Measurements from ENCODE around the genes FMN2 and RGS7.

DNA sequence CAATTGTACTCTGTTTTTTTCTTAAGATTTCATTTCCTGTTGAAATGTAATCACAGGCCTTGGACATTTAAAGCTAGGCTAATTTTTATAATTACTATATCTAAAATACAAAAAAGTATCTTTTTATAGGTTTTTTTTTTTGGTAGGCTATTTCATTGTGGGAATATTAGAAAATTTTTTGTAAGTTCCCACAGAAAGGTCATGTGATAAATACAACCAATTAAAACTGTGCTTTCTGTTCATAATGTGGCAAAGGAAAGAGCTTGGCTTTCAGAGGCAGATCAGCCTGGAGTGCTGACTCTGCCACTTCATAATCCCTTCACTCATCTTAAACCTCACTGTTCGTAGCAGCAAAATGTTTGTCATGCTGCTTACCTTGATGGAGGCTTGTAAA is 176.9 kb downstream of the ZP4 start:
- PRO-cap, result no peak

GRCh38 chr1:237726730-237727371 is 163.9 kb downstream of the ZP4 start:
- PRO-cap, result no peak

- PRO-cap, result no peak
Observed at GRCh38 chr1:237817164-237817711, 73.5 kb downstream of the ZP4 start.

DNA sequence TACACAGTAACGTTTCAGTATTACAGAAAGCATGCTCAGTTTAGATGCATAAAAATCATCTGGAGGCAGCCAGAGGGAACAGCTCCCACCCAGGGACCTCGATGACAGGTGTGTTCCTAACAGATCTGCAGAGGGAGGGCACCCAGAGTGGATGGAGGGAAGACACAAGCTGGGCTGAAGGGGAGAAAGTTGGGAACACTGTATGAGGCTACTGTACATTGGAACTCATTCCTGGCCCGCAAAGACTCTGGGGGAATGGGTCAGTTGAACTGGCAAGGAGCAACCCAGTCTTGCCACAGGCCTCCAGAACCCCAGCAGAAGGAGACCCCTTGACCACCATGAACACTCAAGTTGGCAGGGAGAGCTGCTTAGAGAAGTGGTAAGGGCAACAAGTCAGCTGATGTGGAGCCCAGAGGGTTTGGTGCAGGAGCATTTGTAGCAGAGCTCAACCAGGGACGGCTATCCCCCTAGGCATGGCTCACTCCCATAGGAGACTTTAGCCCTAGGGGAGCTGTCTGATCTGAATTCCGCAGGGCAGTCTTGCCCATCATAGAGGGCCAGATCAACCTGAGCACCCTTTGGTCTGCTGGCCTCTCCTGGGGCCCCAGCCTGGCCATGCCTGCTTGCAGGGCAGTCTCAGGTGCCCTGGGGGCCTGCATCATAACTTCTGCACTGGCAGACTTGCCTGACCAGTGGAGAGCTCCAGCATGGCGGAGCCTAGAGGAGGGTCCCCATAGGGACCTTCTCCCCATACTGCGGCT is 52.2 kb downstream of the ZP4 start:
- PRO-cap, result no peak

- PRO-cap, result no peak
Observed at GRCh38 chr1:239718858-239719514, 332.6 kb downstream of the CHRM3 start.

DNA sequence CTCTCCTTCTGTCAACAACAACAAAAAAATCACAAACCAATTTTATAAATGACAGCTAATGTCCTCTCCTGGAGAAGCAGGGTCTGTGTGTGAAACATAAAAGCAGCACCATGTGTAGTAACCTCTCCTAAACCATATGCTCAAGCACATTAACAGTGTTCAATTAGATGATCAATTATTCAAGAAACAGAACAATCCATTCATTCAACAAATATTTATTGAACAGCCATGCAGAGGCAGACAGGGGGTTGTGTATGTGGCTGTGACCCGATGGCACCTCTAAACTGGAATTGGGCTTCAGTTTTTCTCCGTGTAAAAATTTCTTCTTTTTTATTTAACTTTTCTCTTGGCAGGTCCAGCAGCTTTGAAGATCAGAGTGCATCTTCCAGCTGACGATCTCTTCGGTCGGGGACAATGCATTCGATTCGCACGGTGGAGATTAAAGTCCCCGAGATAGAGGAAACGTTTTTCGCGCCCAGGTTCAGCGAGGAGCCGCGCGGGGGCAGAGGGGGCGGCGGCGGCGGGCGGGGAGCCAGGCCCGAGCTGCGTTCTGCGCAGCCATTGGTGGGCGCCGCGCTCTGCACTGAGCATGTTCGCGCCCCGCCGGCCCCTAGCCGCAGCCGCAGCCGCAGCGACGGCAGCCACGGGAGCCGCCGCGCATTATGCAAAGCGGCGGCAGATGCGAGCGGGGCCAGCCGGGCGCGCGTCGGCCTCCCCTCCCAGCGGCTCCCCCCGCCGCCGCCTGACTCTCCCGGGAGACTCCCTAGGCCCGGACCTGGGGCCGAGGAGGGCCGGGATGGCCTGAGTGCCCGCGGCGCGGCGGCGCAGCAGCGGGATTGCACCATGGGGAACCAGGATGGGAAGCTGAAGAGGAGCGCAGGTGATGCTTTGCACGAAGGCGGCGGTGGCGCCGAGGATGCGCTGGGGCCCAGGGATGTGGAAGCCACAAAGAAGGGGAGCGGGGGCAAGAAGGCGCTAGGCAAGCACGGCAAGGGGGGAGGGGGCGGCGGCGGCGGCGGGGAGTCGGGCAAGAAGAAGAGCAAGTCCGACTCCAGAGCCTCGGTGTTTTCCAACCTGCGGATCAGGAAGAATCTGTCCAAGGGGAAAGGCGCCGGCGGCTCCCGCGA is at the start of gene FMN2:
Gene FMN2, plus strand, starts transcription at position 617 of the 1,127 bp plus-strand sequence.
- PRO-cap, result no peak

DNA sequence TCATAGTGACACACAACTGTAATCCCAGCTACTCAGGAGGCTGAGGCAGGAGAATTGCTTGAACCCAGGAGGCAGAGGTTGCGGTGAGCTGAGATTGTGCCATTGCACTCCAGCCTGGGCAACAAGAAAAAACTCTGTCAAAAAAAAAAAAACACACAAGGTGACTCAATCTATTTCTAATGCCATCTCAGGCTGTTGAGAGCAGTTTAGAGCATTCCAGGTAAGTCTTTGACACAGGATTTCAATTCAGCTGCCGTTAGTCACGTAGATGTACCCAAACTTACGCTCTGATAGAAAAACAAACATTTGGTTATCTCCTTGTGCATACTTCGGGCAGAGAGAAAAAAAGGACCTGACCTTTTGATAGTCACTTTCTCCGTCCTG is 15.4 kb downstream of the GREM2 start:
- PRO-cap, result no peak

DNA sequence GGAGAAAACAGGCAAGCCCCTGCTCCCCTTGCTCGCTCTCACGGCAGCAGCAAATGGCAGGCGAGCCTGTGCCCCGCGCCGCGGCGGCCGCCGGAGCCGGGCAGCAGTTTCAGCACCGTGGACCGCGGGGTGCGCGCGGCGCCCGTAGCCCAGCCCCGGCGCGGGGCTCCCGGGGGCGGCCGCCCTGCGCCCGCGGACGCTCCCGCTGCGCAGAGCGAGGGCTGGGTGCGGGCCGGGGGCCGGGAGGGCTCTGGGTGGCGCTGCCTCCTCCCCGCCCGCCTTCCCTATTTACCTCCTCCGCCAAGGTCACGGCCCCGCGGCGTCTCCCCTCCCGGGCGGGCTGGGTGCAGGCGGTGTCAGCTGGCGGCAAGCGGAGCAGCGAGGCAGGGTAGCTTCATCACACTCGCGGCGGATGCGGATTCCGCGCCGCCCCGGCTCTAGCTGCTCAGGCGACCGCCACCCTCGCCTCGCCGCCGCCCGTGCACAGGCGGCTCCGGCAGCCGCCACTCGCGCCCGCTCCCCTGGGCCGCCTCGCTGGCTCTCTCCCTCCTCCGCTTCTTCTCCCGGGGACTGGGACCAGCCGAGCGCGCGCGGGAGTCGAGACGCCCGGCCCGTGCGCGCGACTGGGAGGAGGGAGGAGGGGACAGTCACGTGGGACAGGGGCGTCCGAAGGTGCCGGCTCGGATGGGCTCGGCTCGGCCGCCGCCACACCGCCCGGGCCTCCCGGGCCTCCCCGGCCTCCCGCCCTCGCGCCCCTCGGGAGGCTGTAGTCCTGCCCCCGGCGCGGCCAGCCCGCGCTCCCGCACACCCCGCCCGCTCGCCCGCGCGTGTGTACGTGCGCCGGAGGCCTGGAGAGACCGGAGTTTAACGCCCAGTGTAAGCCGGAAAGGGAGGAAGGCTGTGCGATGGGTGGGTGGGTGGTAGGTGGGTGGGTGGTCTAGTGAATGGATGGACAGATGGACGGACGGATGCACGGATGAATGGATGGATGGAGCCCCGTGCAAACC is at the start of gene RGS7:
Gene RGS7, minus strand, starts transcription at position 599 of the 1,007 bp plus-strand sequence.
- PRO-cap, result unidirectional peak, minus-strand start at position 572 of the sequence

- PRO-cap, result no peak
Observed at GRCh38 chr1:241591309-241591823, 48.8 kb downstream of the CHML start.

- PRO-cap, result no peak
Observed at GRCh38 chr1:241631236-241632336, 8.6 kb downstream of the CHML start.

DNA sequence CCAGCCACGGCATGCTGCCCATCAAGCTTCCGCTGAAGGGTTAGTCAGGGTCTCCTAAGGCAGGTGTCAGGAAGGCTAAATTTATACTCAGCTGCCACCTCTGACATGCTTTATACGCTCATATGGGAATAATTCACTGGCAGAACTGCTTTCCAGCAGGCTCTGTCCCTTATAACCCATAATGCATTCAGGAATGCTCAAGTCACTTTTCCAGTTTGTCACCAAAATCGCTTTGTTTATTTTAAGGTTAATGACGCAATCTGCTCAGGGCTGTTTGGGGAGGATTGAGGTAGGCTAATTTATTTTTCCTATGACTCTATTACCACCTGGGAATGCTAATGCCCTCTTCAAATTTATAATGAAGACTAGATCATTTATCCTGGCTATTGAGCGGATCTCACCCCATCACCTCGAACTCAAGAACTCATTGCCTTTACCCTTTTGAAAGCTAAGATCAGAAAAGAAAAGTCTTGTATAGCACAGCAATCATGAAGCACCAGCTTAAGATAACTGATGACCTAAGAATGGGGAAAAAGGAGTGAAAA is 97.9 kb downstream of the WDR64 start:
- PRO-cap, result no peak

DNA sequence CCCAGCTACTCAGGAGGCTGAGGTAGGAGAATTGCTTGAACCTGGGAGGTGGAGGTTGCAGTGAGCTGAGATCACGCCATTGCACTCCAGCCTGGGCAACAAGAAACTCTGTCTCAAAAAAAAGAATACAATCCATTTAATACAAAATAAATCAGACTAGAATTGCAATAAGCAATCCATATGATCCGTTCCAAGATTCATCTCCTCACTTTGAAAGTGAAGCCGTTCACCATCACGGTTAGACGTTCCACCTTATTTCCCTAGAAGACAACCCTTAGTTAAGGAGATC is 14.9 kb downstream of the CEP170 start:
- PRO-cap, result no peak

GRCh38 chr1:243323466-243323879 is 67.6 kb downstream of the SDCCAG8 start:
- PRO-cap, result no peak

DNA sequence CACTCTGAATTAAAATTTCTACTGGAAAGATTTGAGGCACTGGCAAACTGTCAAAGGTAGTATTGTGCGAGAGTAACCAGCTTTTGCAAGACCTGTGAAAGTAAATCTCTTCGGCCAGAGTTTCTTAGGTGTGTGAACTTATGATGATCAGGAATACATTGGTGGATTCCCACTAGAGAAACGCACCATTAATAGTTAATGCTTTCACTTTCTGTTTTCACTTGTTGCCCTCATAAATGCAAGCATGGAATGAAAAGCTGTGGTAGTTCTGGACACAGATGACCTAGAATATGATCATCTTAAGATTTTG is 98.6 kb downstream of the SDCCAG8 start:
- PRO-cap, result no peak

GRCh38 chr1:243421698-243422442 is 166.0 kb downstream of the SDCCAG8 start:
- PRO-cap, result no peak

- PRO-cap, result no peak
Observed at GRCh38 chr1:243487375-243488051, 231.7 kb downstream of the SDCCAG8 start.

DNA sequence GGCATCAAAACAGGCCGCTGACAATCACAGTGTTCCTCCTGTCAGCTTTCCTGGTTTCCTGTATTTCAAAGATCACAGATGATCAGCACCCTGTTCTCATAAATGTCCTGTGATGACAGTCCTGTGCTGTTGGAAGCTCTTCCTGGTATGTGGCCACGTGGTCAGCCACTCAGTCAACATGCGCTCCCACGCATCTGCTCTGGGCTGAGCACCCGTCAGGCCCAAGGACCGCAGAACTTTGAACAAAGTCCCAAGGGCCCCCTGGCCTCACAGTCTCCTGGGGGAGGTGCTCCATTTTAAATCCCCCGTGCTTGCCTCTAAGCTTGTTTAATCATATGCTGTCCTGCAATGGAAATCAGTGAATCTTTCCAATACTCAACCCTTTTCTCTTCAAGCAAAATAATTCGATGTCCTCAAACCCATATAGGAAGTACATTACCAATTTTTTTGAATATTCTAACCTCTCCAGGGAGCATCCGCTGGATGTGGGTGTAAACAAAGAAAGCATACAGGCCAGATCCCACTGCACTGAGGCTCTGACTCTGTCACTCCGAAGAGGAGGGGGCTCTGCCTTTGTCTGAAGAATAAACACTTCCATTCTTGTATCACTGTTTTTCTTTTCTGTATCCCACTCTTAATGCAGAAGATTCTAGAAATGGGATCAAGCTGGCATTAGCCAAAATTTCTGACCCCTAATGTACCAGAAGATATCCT is 250.3 kb downstream of the SDCCAG8 start:
- PRO-cap, result no peak

DNA sequence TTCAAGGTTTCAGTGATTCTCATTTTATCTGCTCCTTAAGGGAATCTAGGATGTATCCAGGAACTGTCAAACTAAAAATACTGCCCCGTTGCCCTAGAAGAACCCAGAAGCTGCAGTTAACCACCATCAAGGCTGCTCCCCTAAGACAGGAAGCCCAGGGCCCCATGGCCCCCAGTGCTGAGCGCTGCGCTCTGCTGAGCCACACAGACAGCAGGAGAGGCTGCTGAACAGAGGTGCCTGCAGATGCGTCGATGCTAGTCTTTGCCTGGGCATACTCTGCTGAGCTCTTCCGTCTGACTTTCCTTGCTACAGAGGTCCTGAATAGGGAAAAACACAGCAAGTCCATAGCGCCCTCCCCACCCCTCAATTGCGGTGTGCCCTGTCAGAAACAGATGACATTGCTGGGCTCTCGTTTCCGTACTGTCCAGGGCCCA is 252.3 kb downstream of the SDCCAG8 start:
- PRO-cap, result no peak

DNA sequence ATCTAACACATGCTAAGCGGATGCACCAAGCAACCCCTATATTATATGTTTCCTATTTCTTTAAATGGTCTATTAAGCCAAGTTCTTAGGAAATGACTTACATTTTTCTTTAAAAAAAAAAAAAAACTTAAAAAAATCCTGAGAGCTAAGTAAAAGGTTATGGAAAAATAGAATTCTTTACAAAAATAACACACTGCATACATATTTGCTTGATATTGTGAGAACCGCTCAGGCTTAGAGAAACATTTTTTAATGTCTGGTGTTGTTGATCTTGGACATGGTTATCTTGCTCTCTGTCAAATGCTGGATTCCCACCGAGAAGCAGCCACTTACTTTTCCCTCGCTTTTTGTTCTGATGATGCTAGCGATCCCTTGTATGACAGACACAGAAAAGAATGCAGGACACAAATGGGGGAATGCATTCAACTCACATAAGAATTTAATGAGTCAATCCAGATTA is 76.6 kb upstream of the AKT3 start:
- PRO-cap, result no peak

- PRO-cap, result no peak
Observed at GRCh38 chr1:244099319-244100085, 48.4 kb downstream of the ZBTB18 start.